Panc1 (cell line): ENCODE data around the gene SERTAD2.

- RRBS, 2 experiments = 1 to 6% methylated on average over 50 to 55 of the region's 95 CpGs
Measured at GRCh38 chr2:62196240-62197303, 657 bp downstream of the B3GNT2 start.

DNA sequence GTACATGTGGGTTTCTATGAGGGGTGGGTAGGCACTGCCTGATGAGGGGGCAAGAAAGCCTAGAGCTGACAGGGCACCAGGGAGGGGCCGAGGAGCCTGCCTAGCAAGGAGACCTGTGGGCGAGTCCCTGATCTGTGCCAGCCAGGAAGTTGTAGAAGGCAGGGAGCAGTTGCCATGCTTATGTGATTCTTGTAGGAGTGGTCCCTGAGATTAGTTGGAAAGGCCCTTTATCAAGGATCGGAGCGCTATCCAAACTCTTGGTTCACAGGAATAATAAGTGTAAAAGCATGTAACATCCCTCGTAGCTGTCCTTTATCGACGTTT lies 111.8 kb downstream of the B3GNT2 start:
- RRBS, 2 experiments = no CpG with 5 or more reads among the region's 7 CpGs

DNA sequence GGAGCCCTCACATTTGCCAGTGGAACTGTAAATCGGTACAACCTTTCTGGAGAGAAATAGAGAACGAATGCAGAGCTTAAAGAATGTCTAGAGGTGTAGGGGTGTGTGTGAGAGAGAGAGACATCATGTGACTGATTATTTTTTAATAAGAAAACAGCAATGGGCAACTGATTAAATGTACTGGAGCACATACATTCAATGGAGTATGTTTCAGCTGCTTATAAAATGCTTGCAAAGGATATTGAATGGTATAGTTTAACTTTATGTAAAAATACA lies 392 bp upstream of the TMEM17 start:
- RRBS, 2 experiments = no CpG with 5 or more reads among the region's 2 CpGs

DNA sequence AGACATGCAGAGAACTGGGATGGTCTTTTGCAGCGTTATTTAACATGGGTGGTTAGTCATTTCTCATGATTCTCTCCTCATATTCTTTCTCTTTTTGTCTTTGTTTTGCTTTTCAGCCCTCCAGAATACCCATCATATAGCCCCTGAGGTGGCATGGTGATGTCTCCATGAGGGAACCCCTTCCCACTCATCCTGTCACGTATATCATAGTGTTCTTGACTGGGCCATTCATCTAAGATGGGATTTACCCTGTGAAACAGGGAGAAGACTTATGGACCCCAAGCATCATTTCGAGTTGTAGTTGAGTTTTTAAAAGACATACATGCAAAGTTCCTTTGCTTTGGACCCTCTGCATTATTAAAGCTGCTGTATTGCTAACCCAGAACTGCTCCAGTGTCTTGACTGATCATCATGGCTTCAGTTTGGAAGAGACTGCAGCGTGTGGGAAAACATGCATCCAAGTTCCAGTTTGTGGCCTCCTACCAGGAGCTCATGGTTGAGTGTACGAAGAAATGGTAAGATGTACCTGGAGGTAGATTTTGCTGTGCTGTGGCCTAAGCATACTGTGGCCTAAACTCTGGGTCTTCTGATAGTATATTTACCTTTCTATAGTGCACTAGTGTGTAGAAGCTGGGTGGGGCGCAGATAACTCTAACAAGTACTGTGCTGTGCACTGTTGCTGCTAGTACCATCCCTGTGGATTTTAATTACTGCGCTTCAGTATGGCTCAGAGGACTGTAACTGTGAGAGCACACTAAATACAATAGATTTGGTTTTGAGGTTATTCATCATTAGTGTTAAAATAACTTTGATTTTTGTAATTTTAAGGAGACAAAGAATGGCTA lies 1.5 kb downstream of the EHBP1 start:
- RRBS, 2 experiments = no CpG with 5 or more reads among the region's 7 CpGs

GRCh38 chr2:62711203-62712453 lies 6.1 kb downstream of the EHBP1 start:
- RRBS, 2 experiments = no CpG with 5 or more reads among the region's 5 CpGs

GRCh38 chr2:63046748-63048023 lies 3.4 kb upstream of the OTX1 start:
- RRBS, 2 experiments = 96% methylated on average over 26 to 33 of the region's 71 CpGs

GRCh38 chr2:63468427-63469076 lies 119.7 kb downstream of the WDPCP start:
- RRBS, 2 experiments = no CpG with 5 or more reads among the region's 1 CpG

DNA sequence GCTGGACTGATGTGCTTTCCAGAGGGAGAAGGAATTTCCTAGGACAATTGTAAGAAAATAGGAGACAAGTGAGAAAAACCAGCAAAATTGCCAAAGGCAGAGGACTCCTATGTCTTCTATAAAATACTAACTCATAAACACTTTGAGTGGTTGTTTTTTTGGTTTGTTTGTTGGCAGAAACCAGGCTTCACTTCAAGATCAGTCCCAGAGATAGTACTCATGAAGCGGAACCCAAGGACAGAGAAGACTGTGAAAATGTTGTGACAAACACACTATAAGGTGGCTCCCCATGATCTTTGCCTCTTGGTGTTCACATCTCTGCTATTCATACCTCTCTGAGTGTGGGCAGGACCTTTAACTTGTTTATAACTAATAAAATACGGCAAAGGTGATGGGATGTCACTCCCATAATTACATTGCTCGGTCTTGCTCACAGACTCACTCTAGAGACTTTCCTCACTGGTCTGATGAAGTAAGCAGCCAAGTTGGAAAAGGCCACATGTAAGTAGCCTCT lies 30.7 kb upstream of the UGP2 start:
- RRBS, 2 experiments = no CpG with 5 or more reads among the region's 3 CpGs

- RRBS, 2 experiments = no CpG with 5 or more reads among the region's 5 CpGs
Measured at GRCh38 chr2:63820224-63820777, 21.4 kb upstream of the UGP2 start.

- RRBS, 2 experiments = no CpG with 5 or more reads among the region's 7 CpGs
Measured at GRCh38 chr2:63885567-63886012, 43.9 kb downstream of the UGP2 start.

- RRBS, 2 experiments = no CpG with 5 or more reads among the region's 4 CpGs
Measured at GRCh38 chr2:64012521-64013211, 6.6 kb downstream of the VPS54 start.

DNA sequence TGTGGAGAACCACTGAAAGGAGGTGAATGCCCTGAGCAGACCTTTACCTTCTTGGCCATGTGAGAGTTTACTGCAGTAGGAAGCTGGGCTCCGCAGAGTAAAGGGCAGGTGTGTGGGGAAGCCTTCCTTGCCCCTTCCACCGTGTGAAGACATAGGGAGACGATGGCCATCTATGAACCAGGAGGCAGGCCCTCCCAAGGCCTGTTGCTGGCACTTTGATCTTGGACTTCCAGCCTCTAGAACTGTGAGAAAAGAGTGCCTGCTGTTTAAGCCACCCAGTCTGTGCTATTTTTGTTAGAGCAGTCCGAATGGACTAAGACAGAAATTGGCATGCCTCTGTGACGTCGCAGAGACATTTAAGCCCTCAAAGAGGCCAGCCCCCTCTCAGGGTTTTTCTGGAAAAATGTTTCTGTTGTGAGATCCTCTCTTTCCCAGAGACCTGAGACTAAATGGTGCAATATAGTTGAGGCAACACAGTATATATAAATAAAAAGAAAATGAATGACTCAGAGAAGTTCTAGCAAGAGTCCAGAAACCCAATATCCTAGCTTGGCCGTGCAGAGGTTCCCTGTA lies 121.9 kb upstream of the LGALSL start:
- RRBS, 2 experiments = no CpG with 5 or more reads among the region's 7 CpGs

GRCh38 chr2:64453697-64453829 lies 399 bp upstream of the LGALSL start:
- RRBS, 2 experiments = no CpG with 5 or more reads among the region's 2 CpGs

GRCh38 chr2:64537034-64537336 lies 12.9 kb downstream of the AFTPH start:
- RRBS, 2 experiments = no CpG with 5 or more reads among the region's 1 CpG

GRCh38 chr2:64609005-64610198 lies 44.3 kb downstream of the SERTAD2 start:
- RRBS, 2 experiments = 1 to 5% methylated on average over 62 of the region's 94 CpGs

- RRBS, 2 experiments = no CpG with 5 or more reads among the region's 5 CpGs
Measured at GRCh38 chr2:64631290-64631820, 22.4 kb downstream of the SERTAD2 start.

GRCh38 chr2:64653059-64654123 lies at the start of gene SERTAD2:
Gene SERTAD2 (minus strand): TSS chr2:64653913.
- RRBS, 2 experiments = 1 to 6% methylated on average over 38 to 41 of the region's 119 CpGs